ENCODE measurements around a stretch of chr2.

DNA sequence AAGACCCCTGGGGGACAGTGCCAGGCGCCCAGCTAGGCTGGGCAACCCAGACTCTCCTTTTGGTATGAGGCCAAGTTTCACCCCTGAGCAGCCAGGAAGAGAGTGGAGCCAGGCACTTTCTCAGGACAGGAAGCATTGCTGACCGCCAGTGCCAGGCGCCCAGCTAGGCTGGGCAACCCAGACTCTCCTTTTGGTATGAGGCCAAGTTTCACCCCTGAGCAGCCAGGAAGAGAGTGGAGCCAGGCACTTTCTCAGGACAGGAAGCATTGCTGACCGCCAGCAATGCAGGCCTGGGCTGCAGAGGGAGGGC, 31.3 kb downstream of the ADRA2B start:
- PRO-cap: no peak

DNA sequence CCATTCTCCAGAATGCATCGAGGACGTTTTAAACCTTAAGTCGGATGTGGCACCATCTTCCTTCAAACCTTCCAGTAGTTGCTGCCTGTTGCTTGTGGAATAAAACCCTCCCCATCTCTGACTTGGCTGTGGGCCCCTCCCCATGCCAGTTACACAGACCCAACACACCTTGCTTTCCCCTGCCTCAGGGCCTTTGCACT, 5.0 kb upstream of the ADRA2B start:
- PRO-cap: no peak

DNA sequence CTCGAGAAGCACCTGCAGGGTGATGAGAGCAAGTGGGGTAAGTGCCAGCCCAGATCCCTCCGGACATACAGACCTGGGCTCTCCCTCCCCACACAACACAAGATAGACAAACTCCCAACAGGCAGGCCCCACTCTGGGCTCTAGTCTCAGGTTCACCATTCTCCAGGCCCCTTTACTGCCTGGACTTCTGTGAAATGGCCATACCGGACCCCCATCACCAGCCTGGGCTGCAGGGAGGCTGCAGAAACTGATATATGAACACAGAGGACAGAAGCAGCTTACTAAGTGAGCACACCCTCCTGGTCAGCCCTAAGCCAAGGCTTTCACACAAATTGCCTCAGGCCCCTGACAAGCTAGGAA, 5.6 kb downstream of the ASTL start:
- PRO-cap: no peak

DNA sequence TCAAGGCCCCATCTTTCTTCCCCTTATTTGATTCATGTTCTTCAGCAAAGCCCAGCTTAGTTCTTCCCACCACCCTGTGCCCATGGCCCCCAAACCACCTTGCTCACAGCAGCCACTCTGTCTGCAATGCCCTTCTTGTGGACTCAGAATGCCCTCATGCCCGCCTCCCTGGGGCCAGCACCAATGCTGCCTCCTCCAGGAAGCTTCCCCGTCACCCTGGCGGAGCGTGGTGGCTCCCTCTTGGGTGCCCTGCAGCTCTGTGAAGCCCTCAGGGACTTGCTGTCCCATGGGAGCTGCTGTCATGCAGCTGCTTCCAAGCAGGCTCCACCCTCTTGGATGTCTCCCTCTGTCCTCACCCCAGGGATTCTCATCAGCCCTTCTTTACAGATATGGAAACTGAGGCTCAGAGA, 11.7 kb upstream of the DUSP2 start:
- PRO-cap: no peak

DNA sequence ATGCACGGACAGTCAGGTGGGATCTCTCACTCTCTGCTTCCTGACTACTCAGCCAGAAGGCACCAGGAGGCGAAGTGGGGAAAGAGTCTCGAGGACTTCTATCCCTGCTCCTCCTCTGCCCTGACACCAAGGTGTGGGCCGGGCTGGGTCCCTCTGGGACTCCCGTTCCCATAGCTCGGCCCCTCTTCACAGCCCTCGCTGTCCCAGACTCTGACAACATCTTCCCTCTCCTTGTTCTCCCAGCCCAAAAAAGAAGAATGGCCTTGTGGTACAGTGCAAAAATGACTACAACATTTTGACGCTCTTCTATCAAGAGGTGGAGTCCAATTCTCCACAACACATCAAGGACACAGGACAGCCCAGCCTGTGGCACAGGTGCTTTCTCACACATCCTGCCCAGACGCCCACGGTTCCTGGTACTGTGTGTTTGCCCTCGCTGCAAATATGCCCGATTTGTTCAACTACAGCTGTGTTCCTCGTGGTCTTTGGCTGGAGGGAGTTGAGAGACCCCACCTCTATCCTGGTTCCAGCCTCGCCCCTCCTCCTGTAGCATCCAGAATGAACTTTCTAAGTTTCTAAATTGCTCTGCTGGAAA, 14.1 kb upstream of the DUSP2 start:
- PRO-cap: no peak

GRCh38 chr2:96246442-96247477, 19.0 kb downstream of the TMEM127 start:
- PRO-cap: no peak

DNA sequence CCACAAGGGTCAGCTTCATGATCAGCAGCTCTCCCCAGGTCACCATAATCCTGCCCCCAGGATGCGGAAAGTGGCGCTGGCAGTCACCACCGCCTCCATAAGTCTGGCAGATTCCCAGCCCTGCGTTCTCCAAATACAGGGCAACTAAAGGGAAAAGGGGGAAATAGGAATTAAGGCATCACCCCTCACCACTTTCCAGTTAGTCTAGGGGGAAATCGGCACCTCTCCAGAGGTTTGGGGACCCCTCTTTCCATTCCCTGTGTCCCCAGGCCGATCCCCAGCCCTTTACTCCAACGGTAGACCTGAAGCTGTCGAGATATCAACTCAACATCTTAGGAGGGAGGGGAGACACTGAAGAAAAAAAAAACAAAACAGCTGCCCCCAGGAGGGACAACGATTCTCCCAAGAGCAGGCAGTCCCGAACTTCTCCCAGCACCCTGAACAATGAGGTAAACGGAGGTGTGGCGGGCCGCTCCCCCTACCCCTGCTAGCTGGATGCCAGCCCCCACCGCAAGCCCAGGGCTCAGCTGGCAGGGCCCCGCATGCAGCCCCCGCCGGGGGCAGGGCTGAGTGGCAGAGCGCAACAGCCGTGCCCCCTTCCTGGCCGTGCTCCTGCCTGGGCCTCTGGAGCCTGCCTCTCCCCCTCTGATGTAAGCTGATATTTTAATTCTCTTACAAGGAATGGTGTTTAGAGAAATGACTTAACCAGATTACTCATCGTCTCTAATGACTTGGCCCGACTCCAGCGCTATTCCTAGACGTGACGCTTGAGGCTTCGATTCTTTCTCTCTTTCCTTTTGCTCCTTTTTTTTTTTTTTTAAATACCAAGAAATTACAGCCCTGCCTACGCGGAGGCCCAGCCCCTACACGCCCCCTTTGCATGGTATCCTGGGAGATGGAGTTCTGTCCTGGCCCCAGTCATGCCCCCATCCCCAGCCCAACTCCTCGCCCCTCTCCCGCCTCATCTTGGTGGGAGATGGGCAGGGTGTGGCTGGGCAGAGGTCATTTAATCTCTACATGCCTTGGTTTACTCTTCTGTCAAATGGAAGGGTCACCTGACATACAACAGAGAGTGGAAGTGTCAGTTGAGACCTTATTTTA, 4.7 kb upstream of the ARID5A start:
- PRO-cap: bidirectional peak, plus-strand start at position 899 of the sequence, minus-strand start at position 626 of the sequence

- PRO-cap: unidirectional peak, minus-strand start at chr2:96538685
Measured at GRCh38 chr2:96538616-96539004, 2.1 kb downstream of the ARID5A start.

- PRO-cap: no peak
Measured at GRCh38 chr2:96549768-96550556, 13.4 kb downstream of the ARID5A start.

DNA sequence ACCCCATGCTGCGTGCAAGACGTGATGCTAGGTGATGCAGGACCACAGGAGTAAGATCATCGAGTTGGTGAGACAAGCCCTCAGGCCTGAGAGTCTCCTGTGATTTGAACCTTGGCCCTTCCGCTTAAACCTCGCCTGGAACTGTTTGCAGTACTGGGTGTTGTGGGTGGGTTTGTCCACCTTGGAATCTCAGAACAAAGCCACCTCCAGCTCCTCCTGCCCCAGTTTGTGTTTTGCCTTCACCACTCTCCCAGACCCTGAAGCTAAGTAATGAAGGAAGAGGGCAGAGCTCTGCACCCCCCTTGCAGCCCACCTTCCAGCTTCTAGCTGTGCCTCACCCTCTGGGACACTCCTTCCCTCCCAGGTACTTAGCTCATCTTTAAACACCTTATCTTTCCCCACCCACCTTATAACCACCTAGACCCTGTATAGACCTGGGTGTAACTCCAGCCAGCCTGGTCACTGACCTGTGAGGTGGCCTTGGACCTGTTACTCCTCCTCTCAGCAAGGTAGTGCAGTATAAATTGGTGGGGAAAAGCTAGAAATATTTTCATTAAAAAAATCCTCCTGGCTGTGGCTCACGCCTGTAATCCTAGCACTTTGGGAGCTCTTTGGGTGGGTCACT, 6.6 kb downstream of the CNNM4 start:
- PRO-cap: no peak

GRCh38 chr2:96866201-96867459, 3.2 kb downstream of the SEMA4C start:
- PRO-cap: unidirectional peak, plus-strand start at chr2:96866821

- PRO-cap: bidirectional peak, plus-strand start at chr2:96870756, minus-strand start at chr2:96870828
Measured at GRCh38 chr2:96870615-96871414, 935 bp upstream of the SEMA4C start.

GRCh38 chr2:96873014-96873971, 3.4 kb upstream of the SEMA4C start:
- PRO-cap: no peak

- PRO-cap: no peak
Measured at GRCh38 chr2:96873972-96875224, 4.5 kb upstream of the SEMA4C start.

GRCh38 chr2:96887414-96887965, 17.6 kb upstream of the SEMA4C start:
- PRO-cap: no peak

GRCh38 chr2:96912644-96913075, 42.8 kb upstream of the SEMA4C start:
- PRO-cap: no peak

- PRO-cap: no peak
Measured at GRCh38 chr2:96924709-96925495, 55.0 kb upstream of the SEMA4C start.

DNA sequence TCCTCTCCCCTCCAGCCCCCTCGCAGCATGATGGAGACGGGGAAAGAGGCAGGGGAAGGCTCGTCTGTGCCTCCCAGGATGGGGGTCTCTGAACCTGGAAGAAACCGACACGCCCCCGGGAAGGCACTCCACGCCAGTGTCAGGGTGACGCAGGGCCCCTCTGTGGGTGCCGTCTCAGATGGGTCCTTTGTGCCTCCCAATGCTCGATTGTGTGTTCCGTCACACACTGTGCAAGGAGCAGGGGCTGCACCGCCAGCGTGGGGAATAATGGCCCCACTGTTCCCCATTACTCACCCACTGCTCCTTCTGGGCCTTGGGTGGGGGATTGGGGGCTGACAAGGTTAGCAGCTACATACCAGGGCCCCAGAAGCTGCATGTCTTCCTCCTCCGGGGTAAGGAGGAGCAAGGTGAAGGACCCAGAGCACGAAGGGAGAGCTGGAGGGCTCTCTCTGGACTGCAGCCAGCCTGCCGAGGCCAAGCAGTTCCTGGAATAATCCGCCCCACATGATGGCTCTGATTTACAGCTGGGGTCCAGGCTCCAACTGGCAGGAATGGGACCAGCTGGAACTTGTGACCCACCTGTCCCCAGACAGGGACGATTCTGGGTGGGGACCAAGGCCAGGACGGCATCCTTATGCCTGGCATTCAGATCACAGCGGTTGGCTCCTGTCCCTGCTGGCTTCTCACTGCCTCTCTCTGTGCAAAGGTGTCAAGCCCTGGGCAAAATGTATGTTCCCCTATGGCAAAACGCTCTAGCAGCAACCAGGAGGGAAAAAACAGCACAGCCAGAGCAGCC, 36.2 kb downstream of the FAM178B start:
- PRO-cap: no peak

DNA sequence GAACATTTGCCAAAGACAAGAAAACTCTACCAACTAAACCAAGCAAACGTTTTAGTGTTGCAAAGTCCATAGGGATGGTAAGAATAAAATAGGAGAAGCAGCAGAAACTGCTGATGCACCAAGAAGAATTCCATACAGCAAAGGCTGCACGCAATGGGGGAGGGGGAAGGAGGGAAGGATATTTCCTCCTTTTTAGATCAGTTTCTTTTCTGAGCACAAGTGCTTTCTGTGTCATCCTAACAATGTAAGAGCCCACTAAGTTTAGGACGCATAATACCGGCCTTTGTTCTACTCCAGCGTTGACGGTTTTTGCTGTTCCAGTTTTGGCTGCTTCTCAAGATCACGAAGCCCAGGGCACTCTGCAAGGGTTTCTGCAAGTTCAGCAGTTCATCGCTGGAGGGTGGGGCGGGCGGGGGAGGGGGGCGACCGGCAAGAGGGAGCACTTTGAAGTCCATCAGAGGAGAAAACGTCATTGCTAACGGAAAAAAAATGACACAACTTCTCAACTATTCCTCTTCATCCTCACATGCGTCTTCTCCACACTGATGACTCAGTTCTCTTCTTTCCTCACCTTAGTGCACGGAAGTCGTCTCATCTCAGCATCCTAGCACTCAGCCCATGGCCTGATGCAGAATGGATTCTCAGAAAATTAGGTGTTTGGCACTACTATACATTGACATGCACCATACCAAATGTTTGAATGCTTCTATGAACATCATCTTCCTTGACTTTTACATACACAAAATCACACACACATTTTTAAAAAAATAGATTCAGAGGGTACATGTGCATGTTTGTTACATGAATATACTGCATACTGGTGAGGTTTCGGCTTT, 8.6 kb downstream of the FAM178B start:
- PRO-cap: no peak

- PRO-cap: no peak
Measured at GRCh38 chr2:97657672-97658753, 5.8 kb downstream of the ACTR1B start.